Breast (tissue), 4 donors: ENCODE results near the gene VRK2.

GRCh38 chr2:54664204-54664899 lies 59.1 kb upstream of the EML6 start:
- PRO-cap, 3 experiments, result no peak in any of the 3 experiments
- RRBS, result no CpG with 5 or more reads among the region's 20 CpGs

DNA sequence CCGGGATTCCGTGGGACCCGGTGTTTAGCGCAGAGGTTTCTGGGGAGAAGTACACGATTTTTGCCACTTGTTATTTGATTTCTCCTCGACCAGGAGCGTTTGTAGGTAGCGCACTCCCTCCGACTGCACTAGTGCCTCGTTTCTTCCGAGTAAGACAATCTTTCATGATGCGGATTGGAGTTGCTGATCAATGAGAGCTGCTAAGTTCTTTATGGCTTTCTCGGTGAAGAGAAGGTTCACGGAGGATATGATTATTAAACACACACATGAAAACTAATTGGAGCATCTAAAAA lies 484 bp downstream of the EML6 start:
- PRO-cap, 3 experiments, result no peak in any of the 3 experiments
- RRBS, result 7% methylated on average over 1 of the region's 14 CpGs

- PRO-cap, 3 experiments, result no peak in any of the 3 experiments
- RRBS, result 2% methylated on average over 38 of the region's 84 CpGs
Measured at GRCh38 chr2:54724441-54725256, 1.2 kb downstream of the EML6 start.

DNA sequence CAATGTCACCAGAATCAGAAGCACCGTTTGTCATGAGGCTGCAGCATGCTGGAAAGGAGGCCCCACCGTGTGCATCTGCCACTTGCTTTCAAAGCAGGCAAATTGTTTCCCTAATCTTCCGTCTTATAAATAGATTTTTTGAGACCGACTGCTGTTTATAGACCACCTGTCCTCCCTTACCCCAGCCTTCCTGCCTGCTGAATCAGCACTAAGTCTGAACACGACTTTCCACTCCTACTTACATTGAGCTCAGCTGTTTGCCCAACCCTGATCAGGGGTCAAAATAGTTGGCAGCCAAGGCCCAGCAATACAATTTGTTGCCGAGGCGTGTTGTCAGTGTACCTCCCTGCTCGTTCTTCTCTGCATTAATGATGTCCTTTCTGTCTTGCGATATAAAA lies 156.5 kb downstream of the EML6 start:
- PRO-cap, 3 experiments, result no peak in any of the 3 experiments
- RRBS, result no CpG with 5 or more reads among the region's 9 CpGs

- PRO-cap, 3 experiments, result no peak in any of the 3 experiments
- RRBS, result no CpG with 5 or more reads among the region's 4 CpGs
Measured at GRCh38 chr2:54956392-54956813, 93.8 kb downstream of the RTN4 start.

- PRO-cap, 3 experiments, result no peak in any of the 3 experiments
- RRBS, result no CpG with 5 or more reads among the region's 3 CpGs
Measured at GRCh38 chr2:55013105-55013770, 37.0 kb downstream of the RTN4 start.

DNA sequence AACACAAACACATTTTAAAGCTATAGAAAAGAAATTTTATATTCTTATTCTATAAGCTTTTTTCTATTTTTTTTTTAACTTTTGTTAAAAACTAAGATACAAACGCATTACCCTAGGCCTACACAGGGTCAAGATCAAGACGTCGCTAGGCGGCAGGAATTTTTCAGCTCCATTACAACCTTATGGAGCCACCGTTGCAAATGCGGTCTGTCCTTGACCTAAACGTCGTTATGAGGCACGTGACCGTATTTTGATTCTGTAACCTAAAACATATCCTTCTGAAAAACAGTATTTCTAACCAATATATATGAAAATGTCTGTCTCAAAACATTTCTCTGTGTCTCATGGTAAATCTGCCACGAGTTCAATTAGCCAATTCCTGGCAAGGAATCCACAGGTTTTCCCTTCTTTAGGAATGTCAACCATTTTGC lies 1.8 kb downstream of the RTN4 start:
- PRO-cap, 3 experiments, result peak in 1 of 3 experiments; most common minus-strand start position 232 of the sequence (in 1)
- RRBS, result no CpG with 5 or more reads among the region's 11 CpGs

DNA sequence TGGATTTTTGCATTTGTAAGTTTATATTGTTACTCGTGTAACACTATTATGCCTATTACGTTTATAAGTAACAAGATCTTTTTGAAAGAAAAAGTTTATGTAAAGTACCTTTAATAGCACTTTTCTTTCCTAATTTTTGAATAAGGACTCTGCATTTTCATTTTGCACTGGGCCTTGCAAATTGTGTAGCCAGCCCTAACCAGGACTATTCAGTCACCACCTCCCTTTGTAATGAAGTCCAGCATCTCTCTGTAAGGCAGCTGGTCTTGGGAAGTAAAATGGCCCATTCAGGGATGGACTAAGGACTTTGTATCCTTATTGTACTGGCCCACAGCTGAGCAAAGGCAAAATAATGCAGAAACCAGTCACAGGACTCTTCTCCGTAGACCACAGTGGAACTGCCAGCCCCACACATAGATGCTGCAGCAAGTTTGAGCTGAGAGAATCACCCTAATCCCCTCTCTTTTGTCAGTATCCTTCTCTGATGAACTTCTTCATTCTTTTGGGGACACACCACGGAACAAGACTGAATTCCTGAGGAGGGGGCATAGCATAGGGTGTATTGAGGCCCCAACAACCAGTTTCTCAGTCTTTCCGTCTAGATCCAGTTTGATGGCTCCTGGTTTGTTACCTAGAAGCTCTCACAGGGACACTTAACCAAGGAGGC lies 73.6 kb upstream of the RTN4 start:
- PRO-cap, 3 experiments, result no peak in any of the 3 experiments
- RRBS, result no CpG with 5 or more reads among the region's 5 CpGs

GRCh38 chr2:55279340-55279996 lies 10.4 kb upstream of the MTIF2 start:
- PRO-cap, 3 experiments, result no peak in any of the 3 experiments
- RRBS, result no CpG with 5 or more reads among the region's 12 CpGs

DNA sequence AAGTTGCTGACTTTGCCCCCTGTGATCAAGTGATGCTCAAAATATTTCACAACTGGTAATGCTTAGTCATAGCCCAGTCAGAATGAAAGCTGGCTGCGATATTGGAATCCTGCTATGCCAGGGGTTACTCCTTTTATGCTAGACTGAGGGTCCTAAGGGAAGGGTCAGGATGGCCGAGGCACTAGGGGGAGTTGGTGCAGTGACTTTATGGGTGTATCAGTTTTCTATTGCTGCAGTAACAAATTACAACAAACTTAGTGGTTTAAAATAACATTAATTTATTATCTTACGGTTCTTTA lies 19.4 kb upstream of the CFAP36 start:
- PRO-cap, 3 experiments, result peak in 1 of 3 experiments; most common plus-strand start position 162 of the sequence (in 1)
- RRBS, result no CpG with 5 or more reads among the region's 3 CpGs

DNA sequence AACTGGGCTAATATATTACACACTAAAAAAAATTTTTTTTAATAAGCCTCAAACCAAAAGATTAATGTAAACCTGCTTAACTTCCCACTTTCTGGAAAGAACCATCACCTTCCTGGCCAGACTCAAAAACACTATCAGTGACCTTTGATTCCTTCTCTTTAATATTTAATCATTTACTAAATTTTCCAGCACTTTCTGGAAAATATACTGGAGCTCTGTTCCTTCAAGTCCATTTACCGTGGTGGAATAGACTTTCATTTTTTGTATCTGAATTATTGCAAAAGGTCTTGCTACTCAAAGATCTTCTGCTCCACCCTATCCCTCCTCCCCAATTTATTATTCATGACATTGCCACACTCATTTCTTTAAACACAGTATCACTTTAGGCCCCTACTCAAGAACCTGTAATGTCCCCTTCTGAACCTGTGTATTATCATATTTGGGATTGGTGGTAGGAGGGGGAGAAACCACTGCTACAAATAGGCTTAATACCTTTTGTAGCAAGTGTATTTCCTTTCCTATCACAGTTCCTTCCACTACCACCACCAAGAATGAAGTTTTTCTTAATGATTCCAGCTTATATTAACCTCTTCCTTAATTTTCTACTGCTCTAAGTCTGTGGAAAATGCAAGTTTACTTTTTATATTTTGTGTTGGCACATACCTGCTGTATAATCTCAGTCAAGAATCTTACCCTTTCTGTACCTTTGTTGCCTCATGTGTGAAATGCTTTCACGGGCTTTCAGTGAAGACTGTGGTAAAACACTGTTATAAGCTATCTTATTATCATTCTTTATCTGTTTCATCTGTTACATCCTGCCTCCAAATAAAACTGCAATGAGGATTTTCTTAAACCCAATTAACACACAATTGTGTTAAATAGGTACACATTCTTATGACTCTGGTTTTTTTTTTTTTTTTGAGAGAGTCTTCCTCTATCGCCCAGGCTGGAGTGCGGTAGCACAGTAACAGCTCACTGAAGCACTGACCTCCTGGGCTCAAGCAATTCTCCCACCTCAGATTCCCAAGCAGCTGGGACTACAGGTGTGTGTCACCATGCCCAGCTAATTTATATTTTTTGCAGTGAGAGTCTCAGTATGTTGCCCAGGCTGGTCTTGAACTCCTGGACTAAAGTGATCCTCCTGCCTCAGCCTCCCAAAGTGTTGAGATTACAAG lies 7.1 kb downstream of the PPP4R3B start:
- PRO-cap, 3 experiments, result no peak in any of the 3 experiments
- RRBS, result no CpG with 5 or more reads among the region's 4 CpGs

DNA sequence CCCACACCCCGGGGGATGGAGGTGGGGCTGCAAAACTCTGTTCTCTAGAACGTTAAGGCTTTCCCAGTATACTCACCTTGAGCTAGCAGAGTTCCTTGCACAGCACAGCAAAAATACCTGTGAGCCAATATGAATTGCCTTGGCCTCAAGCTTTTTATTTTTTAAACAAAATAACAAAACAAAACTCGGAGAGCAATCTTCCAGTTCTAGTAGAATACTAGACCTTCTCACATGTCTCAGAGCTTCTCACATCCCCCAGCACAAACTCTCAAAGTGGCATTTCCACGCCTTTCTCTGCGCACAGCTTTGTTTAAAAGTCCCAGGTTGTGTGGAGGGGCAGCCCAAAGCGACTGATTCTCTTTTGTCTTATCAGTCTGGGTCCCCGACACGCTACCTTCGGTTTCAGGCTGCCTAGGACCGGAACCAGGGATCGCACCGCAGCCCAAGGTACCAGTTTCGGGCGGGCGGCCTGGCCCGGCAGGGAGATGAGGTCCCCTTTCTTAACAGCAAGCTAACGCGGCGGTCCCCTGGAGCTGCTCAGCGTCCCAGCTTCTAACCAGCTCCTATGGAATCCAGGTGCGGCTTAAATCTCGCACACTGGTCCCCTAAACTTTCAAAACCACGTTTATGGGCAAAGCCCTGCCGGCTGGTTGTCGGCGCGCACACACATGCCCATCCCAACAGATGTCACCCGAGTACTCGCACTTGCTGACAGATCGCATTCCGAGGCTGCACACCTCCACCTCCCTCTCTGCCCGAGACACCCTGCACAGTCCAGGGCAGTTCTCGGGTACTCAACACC lies 558 bp downstream of the EFEMP1 start:
- PRO-cap, 3 experiments, result no peak in any of the 3 experiments
- RRBS, result 4% methylated on average over 7 of the region's 33 CpGs

GRCh38 chr2:55951618-55952316 lies 28.2 kb upstream of the EFEMP1 start:
- PRO-cap, 3 experiments, result no peak in any of the 3 experiments
- RRBS, result no CpG with 5 or more reads among the region's 8 CpGs

DNA sequence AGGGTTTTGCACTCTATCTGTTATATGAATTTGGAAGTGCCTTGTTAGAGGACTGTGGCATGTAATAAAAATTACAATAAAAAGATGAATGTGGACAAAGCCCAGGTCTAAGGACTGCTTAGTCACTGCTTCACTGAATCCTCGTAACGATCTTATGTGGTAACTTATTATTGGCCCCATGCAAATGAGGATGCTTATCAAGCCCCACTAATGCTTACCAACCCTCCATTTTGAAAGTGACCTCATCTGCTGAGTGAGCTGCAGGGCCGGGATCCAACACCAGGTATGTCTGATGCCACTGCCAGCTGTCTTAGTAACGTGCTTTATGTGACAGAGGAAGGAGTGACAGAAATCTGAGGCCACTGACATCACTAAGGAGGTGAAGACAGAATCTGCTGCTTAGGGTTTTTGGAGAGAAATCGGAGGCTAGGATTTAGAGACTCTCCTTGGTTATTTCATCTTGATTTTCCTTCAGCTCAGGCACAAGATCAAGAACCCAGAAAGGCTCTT lies 65.3 kb upstream of the CCDC85A start:
- PRO-cap, 3 experiments, result no peak in any of the 3 experiments
- RRBS, result no CpG with 5 or more reads among the region's 5 CpGs

DNA sequence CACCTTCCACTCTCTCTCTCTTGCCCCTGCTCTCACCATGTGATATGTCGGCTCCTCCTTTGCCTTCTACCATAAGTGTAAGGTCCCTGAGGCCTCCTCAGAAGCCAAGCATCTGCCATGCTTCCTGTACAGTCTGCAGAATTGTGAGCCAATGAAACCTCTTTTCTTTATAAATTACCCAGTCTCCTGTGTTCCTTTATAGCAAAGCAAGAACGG lies 50.1 kb upstream of the CCDC85A start:
- PRO-cap, 3 experiments, result no peak in any of the 3 experiments
- RRBS, result no CpG with 5 or more reads among the region's 2 CpGs

DNA sequence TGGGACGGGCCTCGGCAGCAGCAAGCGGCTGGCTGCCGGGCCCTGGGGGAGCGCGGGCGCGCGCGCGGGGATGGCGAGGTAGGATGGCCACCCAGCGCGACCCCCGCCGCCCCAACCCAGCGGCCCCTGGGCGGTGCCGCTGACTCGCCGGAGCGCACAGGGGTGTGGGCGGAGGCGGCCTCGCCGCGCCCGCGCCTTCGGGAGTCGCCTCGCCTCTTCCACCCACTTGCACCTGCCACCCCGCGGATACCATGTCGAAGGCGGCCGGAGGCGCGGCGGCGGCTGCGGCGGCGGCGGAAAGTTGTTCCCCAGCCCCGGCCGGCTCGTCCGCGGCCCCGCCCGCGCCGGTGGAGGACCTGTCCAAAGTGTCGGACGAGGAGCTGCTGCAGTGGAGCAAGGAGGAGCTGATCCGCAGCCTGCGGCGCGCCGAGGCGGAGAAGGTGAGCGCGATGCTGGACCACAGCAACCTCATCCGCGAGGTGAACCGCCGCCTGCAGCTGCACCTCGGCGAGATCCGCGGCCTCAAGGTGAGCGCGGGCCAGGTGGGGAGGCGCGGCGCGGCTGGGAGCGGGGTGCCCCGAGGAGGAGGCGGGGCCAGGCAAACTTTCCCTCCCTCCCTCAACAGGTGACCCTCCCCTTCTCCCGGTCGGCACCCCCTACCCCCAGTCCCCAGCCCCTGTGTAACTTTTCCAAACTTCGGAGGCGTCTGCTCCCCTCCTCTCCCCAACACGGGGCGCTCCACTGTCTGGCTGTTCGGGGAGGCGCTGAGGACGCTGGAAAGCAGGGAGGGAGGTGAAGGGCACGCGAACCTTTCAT lies 792 bp downstream of the CCDC85A start:
- PRO-cap, 3 experiments, result no peak in any of the 3 experiments
- RRBS, result 1% methylated on average over 34 of the region's 92 CpGs

DNA sequence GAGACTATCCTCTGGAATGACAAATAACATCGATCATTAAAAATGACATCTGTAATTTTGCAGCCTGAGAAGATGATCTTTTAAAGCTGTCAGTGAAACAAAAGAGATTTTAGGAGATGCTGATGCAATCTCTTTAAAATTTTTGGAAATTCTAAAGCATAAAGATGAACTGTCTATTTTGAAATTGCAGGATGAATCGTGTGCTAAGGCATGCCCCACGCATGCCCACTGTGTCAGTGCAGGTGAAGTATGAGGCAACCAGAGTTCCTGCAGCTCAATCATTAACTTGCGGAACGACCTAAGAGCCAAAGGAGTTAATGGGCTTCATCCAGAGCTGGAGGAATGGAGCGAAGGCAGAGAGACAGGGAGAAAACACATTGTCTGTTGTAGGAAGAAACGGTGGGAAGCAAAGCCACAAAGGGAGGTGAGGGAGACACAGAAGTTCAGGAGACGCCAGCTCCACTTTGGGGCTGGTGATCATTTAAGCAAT lies 265.2 kb downstream of the CCDC85A start:
- PRO-cap, 3 experiments, result no peak in any of the 3 experiments
- RRBS, result no CpG with 5 or more reads among the region's 8 CpGs

- PRO-cap, 3 experiments, result no peak in any of the 3 experiments
- RRBS, result no CpG with 5 or more reads among the region's 20 CpGs
Measured at GRCh38 chr2:57759879-57760460, 286.6 kb upstream of the VRK2 start.

DNA sequence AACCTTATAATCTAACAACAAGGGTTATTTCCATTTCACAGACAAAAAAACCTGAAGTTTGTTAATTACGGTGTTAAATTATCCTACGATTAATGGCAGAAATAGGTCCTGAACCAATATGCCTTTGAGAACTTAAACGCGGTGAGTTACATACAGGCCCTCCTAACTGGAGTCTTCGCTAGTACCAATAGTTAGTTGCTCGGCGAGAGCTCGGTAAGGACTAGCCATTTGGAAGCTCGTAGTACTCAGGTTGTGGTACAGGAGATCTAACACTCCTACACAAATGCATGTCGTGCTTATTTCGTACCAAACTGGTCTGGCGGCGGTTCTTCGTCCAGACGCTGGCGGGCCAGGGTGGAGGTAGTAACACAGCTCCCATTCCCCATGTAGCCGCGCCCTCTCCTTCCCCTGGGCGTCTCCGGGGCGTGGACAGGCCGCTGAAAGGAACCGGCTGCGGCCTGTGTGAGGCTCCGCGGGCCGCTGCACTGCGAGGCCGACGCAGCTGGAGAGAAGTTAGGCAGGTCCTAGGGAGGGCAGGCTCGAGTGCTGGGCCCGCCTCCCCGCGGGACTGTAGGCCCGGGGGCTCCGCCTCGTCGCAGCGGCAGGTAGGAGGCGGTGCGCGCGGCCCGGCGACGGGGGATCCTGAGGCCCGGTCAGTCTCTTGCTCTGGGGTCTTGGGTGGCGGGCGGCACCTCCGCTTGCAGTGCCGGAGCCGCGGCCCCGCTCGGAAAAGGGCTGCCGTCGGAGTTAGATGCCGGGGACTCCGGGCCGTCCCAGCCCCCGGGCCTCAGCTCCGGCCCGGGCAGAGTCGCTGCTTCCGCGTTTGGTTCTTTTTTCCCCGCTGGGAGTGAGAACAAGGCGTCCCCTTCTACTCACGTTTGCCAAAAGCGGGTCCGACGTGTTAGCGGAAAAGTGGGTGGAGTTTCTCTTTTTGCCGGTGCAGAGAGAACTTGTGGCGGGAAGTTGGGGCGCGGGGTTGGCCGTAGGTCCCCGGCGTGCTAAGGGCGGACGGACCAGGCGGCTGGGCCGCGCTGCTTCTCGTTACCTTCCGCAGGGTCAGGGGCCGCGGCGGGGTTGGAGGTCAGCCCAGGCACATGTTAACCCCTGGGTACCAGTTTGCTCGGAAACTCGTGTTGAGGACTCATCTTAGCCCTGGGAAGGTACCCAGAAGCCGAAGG lies at the start of gene VRK2:
TSS of gene VRK2 (plus strand) at position 590 of the 1,178 bp plus-strand sequence.
- PRO-cap, 3 experiments, result peak in 3 of 3 experiments; most common plus-strand start position 598 of the sequence (in 3); most common minus-strand start position 487 of the sequence (in 2)
- RRBS, result 2% methylated on average over 28 of the region's 93 CpGs

DNA sequence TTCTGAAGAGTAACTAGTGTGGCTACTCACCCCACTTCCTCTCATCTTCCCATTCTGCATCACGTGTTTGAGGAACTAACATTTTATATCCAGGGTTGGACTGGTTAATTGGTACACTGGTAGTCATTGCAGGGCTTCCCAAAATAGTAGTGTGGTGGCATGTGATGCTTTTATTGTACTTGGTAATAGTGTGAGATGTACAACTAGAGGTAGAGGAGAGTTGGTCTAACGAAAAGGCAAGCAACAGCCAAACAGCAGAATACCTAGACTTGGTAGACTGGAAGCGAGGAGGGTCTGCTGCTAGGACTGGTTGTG lies 9.9 kb downstream of the VRK2 start:
- PRO-cap, 3 experiments, result no peak in any of the 3 experiments
- RRBS, result no CpG with 5 or more reads among the region's 3 CpGs